ENCODE data around the gene ITPR3.

- PRO-cap: no peak
Observed at GRCh38 chr6:33620724-33621752, at the start of gene ITPR3. Gene ITPR3 (plus strand): TSS chr6:33621322.

DNA sequence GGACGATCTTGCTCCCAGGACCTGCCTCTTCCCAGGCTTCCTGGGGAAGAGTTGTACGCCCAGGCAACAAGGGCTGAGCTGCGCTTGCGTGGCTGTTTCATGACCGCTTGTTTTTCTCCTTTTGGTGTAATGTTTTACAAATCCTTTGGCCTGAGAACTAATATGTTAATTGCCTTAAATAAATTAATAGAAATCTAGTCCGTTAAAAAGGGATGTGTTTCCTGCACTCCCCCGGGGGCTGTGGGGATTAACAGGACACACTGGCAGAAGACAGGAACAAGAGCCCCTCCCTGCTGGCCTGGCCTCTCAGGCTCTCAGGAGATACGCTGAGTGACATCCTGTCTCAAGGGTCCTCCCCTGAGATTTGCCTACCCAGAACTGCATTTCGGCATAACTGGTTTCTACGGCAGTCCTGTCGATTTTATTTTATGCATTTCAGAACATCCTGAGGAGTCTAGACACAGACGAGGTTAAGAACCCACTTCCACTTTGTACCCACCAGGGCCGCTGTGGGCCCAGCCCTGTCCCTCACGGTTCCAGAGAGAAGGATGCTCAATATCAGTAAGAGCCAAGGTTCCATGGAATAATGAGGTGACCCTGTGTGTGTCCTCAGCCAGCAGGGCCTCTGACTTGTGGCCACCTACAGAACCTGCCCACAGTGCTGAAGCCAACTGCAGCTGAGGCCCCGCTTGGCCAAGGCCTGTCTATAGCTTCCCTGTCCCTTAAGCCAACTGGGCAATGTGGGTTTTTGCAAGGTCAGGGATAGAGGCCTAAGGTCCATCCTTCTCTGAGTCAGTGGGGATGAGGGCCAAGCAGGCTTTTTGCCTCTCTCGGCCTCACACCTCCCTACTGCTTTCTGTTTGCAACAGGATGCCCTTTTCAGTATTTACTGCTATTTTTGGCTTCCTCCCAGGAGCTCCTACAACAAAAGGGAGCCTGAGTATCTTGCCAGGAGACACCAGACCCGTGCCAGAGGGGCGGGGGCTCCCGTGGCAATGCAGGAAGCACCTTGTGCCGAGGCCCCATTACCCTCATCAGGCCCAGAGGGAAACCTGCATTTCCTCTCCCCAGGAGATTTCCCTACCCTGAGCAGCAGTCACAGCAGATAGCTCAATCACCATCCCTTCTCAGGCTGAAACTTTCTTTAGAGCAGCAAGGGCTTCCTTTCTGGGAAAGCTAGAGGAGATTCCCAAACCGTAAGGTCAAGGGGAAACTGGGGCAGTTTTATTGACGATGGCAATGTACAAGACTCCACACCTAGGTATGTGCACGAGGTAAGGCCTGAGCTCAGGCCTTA is 14.7 kb downstream of the UQCC2 start:
- PRO-cap: no peak

- PRO-cap: no peak
Observed at GRCh38 chr6:33739561-33740038, 7.1 kb downstream of the IP6K3 start.

- PRO-cap: no peak
Observed at GRCh38 chr6:34218282-34218646, 18.4 kb upstream of the HMGA1 start.

DNA sequence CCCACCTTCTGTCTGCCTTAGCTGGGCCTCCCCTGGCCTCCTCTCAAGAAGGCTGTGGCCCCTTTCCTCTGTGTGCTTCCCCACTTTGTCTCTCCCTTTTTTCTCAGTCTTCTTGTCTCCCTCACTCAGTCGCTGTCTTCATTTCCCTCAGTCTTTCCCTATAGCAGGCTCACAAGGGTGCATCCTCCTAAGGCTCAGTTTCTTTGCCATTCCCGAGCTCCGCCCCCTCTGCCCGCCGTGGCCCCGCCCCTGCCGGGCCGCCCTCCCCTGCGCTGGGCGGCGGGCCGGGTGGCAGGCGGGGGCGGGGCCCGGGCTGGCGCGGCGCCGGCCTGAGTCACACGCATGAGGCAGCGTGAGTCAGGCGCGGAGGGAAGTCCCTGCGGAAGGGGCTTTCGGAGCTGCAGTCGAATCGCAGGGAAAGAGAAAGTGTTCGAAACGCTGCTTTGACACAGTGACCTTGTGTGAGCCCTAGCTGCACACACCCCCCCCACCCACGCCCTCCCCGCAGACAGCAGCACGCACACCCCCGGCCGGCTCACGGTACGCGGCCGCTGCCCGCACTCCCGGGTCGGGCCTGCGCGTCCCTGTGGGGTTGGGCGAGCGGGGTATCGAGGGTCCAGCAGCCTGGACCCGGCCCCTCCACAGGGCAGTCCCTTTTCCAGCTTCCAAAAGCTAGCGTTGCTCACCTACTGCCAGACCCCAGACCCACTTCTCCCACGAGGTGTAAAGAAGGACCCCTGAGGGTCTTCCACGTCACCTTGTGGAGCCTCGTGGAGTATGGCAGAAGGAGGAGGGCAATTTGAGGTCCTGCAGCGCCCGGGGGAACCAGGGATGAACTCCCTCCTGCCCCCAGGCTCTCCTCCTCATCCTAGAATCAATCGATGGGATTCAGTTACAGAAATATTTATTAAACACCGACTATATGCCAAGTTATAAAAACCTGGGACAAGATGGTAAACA is 12.6 kb upstream of the HMGA1 start:
- PRO-cap: unidirectional peak, plus-strand start at position 360 of the sequence

- PRO-cap: no peak
Observed at GRCh38 chr6:34236968-34237828, 525 bp downstream of the HMGA1 start.

- PRO-cap: no peak
Observed at GRCh38 chr6:34247534-34248688, 895 bp downstream of the SMIM29 start.

DNA sequence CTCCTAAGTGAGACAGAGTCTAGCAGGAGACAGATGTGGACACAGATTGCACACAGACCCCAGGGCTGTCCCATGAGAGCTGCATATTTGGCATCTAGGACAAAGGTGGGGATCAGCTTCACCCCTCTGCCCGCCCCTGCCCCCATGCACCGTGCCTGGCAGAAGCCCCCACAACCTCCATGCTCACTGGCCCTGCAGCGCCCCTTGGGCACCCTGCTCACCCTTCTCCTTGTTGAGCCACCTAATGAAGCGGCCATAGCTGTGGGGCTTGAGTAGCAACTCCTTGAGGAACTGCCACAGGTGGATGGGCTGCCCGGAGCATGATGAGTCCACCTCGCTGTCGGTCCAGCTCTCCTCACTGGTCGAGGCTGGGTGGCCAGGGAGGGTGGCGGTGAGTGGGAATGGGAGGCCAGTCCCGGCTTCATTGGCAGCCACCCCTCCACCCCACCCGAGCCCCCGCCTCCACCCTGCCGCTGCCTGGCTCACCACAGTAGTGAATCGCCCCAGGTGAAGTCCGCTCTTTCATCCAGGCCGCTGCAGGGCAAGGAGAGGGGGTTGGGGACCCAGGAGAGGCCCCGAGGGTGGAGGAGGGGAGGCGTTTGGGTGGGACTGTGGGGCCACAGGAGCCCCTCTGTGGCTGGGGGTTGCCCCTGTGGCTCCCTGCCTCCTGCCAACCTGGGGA is 17.0 kb downstream of the SPDEF start:
- PRO-cap: no peak

- PRO-cap: no peak
Observed at GRCh38 chr6:34545333-34545676, 10.8 kb downstream of the SPDEF start.

GRCh38 chr6:34547952-34548636 is 8.0 kb downstream of the SPDEF start:
- PRO-cap: no peak

DNA sequence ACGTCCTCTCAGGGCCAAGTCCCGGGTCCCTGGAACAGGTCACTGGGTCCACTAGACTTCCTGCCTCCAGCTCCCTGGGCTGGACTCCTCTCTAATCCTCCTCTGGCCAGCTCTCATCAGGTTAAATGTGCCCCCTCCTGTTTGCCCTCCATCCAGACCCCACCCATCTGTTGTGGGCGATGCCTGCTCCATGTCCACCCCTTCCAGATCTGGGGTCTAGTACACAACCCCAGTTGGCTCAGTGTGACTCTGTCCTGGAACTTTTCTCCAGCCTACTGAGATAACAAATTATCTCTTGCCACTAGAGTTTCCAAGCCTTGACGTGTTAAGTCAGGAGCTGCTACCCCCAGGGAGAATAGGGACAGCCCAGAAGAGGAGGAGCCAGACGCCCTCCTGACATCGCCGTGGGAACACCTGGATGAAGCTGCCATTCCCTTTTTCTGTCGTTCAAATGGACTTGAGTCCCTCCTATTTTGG is 3.7 kb upstream of the SPDEF start:
- PRO-cap: no peak

DNA sequence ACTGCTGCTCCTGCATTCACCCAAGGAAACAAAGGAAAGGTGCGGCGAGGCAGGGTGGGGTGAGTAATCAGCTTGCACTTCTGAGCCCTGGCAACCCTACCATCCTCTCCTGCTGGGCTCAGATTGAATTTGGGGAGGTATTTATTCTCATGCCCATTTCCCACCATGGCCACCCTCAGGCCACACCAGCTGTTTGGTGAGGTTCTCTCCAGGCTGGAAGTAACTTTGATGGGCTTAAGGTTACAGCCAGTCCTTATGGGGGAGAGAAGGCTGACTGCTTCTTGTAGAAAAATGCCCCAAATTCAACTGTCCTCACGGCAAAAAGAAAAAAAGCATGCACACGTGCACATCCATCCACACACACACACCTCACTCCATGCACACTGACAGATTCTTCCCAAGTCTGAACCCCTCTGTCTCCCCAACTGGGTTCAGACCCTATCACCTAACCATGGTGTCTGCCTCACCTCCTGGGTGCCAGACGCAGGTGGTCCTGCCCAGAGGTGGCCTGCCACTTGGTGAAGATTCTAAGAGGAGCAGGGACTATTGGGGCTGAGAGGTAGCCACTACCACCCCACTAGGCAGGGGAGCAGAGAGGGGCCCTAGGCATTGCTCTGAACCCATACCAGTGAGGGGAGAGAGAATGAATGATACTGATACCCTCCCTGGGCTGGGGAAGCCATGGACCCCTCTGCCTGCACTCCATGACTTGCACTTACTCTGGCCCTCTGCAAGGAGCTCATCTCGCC is 31.5 kb upstream of the SPDEF start:
- PRO-cap: no peak

- PRO-cap: no peak
Observed at GRCh38 chr6:34601651-34602202, 45.6 kb upstream of the SPDEF start.

- PRO-cap: no peak
Observed at GRCh38 chr6:34618516-34619175, 62.5 kb upstream of the SPDEF start.

DNA sequence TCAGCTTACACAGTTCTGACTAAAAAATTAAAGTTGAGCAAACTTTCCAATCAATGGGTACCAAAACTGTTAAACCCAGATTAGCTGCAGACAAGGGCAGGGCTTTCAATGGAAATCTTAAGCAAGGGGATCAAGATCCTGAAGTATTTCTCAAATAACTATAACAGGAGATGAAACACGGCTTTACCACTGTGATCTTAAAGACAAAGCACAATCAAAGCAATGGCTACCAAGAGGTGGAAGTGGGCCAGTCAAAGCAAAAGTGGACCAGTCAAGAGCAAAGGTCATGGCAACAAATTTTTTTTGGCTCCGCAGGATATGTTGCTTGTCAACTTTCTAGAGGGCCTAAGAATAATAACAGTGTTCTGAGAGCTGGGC is 54.2 kb downstream of the ILRUN start:
- PRO-cap: no peak

GRCh38 chr6:34667593-34668061 is 28.9 kb downstream of the ILRUN start:
- PRO-cap: no peak

DNA sequence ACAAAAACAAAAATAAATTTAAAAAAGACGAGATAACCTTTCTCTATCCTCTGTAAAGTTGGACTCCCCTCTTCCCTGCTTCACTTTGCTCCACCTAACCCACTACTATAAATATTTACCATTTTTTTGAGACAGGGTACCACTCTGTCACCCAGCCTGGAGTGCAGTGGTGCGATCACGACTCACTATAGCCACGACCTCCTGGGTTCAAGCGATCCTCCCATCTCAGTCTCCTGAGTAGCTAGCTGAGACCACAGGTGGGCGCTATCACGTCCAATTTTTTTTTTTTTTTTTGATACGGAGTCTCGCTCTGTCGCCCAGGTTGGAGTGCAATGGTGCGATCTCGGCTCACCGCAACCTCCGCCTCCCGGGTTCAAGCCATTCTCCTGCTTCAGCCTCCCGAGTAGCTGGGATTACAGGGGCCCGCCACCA is 880 bp upstream of the SNRPC start:
- PRO-cap: no peak

GRCh38 chr6:34855256-34856213 is 32.3 kb downstream of the TAF11 start:
- PRO-cap: no peak

- PRO-cap: no peak
Observed at GRCh38 chr6:35020753-35021611, 120.2 kb downstream of the TCP11 start.

DNA sequence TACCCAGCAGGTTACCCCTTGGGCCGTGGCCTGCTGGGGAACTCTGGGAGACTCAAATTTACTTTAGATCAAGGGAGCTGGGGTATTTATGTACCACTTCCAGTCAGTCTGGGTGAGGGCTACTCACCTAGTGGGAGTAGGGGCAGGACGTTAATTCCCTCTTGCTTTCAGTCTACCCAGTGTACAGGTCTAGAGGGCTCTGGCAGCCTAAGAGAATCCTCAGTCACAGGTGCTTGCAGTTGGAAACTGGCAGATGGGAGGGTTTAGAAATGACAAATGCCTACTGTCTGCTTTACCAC is 103.7 kb downstream of the TCP11 start:
- PRO-cap: no peak

Measured in mesenteric fat pad (tissue), 1 donor.